AG04449 (cell line): ENCODE measurements around a stretch of chr4.

DNA sequence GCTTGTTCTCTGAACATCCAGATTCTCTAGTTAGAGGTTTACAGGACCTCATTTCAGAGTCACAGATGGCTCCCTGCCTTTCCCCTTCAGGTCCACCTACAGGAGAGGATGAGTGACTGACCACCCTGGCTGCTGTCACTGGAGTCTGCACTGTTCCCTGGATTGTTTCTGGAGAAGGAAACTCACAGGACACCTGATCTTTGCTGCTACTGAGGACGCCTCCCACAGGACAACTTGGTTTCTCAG lies 58.3 kb downstream of the GPRIN3 start:
- RRBS = no CpG with 5 or more reads among the region's 1 CpG

GRCh38 chr4:89253745-89254473 lies 53.7 kb downstream of the GPRIN3 start:
- RRBS = no CpG with 5 or more reads among the region's 3 CpGs

DNA sequence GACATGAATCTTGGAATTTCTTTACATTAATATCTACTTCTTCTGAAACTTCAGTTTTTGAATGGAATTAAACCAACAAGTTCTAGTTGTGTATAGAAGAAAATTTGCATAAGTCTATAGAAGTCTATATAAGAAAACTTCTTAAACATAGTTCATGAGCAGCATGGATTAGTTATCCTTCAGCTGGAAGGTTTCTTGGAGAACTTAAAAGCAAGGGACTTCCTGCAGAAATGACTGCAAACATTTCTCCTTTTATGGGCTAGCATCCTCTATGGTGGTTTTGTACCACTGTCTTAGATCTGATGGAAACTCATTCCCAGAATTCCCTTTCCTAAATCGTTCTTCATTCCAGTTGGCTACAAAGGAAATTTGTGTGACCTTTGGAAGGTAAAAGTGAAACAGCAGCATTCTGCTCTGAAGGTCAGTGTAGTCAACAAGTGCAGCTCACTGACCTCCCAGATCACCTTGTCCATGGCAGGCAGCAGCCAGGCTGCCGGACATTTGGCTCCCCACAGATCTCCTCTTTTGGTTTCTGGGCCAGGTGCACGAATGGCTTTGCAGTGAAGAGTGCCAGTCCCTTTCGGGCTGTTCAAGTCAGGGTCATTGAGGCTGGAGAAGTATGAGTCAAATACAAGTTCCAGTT lies 14.5 kb downstream of the GPRIN3 start:
- RRBS = no CpG with 5 or more reads among the region's 4 CpGs

DNA sequence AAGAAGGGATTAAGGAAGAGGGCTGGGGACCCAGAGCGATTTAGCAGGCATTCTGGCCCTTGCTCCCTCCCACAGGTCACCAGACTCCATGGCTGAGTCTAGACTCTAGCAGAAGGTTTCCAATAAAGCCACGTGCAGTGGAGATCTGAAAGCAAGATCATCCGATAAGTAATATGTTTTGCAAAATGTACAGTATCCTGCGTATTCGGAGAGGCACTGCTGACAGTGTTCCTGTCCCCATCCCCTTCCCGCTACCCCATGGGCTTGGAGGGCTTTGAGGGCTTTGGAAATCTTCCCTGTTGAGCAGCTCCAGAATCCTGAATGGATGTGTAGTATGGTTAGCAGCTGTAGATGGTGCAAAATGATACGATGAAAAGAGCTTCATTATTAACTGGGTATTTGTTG lies 608 bp upstream of the GPRIN3 start:
- RRBS = no CpG with 5 or more reads among the region's 7 CpGs

- RRBS = no CpG with 5 or more reads among the region's 5 CpGs
Measured at GRCh38 chr4:89752733-89753452, 84.1 kb downstream of the SNCA start.

DNA sequence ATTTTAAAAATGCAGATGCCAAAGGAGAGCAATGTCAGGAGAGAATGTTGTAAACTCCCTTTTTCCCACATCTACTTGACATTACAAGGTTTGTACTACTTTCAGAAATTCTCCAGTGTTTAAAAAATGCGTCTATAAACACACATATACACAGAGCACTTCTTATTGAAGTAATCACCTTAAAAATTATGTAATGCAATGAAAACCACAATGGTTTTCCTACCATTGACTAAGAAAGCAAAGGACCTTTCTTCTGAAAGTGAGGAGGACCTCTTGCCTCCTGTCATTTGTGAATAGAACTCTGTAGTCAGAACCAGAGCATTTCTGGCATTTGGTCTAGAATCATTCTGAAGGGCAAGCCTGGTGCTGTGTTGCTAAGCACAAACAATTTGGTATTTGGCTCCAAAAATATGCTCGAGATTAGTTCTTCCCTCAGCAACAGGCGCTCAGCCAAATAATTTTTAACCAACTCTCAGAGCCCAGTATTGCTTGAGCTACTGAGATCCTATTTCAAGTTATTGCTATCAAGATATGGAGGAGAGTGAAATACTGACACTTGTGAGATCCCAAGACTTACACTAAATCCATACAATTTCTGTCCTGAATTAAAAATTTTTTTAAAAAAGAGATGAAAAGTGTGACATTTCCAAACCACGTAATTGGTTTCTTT lies 71.0 kb downstream of the SNCA start:
- RRBS = no CpG with 5 or more reads among the region's 4 CpGs

DNA sequence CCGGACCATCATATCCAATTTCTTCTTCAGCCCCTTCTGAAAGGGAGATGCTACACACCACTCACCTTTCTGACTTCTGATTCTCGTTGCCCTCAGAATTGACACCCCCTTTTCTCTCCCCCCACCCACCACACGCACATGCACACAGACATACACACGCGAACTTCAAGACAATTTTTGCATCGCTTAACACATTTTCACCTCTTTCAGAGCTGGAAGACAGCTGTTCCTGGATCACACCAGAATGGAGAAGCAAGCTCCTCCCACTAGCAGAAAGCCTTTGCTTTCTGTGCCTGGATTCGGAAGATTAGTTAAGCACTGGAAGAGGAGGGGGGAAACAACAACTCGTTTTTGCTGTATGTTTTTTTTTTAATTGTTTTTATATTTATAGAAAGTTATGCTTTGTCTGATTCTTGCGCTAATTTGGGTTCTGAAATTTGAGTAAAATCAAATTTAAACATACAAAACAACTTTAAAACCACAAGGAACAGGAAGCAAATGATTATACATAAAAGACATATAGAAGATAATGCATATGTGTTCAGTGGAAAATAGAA lies 1.2 kb upstream of the SNCA start:
- RRBS = no CpG with 5 or more reads among the region's 9 CpGs

GRCh38 chr4:89889231-89889712 lies 5.4 kb upstream of the MMRN1 start:
- RRBS = no CpG with 5 or more reads among the region's 9 CpGs

GRCh38 chr4:90126989-90127163 lies 318 bp upstream of the CCSER1 start:
- RRBS = no CpG with 5 or more reads among the region's 4 CpGs

GRCh38 chr4:90234846-90235451 lies 107.8 kb downstream of the CCSER1 start:
- RRBS = no CpG with 5 or more reads among the region's 8 CpGs

- RRBS = no CpG with 5 or more reads among the region's 11 CpGs
Measured at GRCh38 chr4:94147953-94148455, 59.7 kb upstream of the SMARCAD1 start.

DNA sequence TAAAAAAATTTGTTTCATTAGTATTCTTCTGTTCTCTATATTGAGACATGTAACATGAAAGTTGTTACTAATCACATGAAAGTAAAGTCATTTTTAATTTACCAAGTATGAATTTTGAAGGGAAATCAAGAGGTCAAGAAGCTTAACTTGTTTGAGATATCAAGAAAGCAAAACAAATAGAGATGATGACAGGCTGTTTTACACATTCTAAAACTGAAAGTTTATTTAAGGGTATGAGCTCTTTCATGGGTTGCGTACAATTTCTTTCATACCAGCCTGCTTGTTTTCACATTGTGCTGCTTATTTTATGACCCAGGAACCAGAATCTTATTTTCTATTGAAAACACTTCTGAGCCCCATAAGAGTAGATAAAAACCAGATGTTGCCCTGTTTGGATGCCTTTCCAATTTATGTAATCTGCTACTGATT lies 74.1 kb downstream of the PDLIM5 start:
- RRBS = no CpG with 5 or more reads among the region's 1 CpG

DNA sequence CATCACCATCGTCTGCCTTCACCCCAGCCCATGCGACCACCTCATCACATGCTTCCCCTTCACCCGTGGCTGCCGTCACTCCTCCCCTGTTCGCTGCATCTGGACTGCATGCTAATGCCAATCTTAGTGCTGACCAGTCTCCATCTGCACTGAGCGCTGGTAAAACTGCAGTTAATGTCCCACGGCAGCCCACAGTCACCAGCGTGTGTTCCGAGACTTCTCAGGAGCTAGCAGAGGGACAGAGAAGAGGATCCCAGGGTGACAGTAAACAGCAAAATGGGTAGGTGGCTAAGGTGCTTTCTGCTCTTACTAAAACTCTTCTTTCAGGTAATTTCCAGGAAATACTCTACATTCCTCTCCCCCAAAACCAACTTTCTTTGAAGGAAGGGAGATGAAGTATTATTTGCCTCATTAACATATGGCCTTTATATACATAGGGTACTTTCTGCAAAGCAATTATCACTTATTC lies 124.0 kb downstream of the PDLIM5 start:
- RRBS = no CpG with 5 or more reads among the region's 9 CpGs

DNA sequence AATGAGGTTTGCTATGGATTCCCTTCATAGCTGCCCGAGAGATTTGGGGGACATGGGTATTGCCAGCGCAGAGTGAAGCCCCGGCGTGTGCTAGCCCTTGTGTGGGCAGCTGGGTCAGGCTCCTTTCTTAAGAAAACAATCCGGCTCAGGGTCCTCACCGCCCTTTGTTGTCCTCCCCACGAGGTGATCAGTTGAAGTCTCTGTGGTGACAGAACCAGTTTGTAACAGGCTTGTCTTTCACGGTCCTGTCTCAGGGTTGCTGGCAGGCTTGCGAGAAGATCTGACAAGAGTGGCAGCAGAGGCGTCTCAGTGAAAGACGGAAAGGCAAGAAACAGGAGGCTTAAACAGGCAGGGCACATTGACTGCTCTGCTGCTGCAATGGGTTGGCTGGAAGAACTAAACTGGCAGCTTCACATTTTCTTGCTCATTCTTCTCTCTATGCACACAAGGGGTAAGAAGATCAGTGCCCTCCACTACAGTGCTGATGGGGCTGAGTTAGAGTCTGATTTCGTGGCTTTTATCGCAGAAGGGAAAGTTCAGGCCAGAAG lies 293.6 kb downstream of the BMPR1B start:
- RRBS = 73% methylated on average over 3 of the region's 13 CpGs

GRCh38 chr4:95255784-95256130 lies 293.0 kb downstream of the UNC5C start:
- RRBS = no CpG with 5 or more reads among the region's 5 CpGs

DNA sequence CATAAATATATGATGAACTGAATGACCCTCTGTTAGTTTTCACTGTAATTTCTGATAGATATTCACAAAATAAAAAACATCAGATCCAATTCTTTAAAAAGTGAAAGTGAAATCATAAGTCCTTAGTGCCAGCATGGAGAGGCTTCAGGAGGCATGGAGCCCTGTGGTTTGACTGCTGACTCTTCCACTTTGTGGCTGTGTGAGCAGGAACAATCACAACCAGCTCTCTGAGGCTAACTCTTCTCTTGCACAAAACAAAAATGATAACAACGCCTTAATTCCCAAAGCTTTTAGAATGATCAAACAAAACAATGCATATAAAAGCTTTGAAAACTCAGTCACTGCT lies 1144.0 kb downstream of the PDHA2 start:
- RRBS = no CpG with 5 or more reads among the region's 1 CpG

- RRBS = no CpG with 5 or more reads among the region's 1 CpG
Measured at GRCh38 chr4:97534005-97534298, 609.3 kb downstream of the STPG2 start.

DNA sequence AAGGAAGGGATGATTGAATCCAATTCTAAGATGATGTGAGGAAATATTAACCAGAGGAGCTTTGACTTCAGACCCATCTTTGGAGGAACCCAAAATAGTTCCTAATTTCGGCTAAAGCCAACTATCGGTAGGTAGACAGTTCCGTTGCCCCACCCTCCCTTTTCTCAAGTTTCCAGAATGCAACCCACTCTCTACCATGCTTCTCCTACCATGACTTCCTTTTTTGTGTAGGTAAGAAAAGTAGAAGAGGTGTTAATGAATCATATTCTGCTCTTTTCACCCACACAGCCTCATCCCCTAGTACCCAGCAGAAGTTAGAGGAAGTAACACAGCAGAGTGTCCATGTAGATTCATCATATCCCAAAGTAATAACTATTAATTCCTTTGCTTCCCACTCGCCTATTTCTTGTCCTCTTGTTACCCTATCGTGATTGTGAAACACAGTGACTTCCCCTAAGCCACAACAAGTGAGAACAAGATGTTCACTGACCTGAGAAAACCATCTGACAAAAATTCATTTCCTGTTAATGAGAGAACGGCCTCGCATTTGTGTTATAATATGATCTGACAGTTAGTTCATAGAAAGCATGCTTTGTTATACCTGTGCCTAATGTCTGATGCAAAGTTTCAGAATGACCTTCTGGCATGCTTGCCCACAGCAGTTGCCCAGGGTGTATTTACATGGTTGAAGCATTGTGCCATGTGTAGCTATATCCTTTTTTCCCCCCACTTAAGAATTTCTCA lies 185.4 kb downstream of the RAP1GDS1 start:
- RRBS = no CpG with 5 or more reads among the region's 7 CpGs

DNA sequence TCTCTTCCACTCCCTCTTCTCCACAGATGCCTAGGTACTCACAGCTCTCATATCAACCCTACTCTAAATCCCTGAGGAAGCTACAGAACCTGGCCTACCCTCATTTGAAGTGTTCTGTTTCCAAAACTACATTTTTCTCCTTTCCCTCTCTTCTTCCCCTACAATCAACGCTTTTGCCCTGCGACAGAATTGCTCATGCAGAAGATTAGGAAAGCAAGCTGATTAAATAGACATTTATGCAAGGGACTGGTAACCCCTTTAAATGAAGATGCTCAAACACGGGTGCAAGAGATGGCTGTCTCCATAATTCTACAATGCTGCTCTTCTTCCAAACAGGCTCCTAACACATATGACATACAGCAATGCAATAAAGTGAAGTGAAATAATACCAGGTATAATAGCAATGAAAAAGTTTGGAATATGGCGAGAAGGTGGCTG lies 55.9 kb downstream of the TSPAN5 start:
- RRBS = no CpG with 5 or more reads among the region's 4 CpGs

DNA sequence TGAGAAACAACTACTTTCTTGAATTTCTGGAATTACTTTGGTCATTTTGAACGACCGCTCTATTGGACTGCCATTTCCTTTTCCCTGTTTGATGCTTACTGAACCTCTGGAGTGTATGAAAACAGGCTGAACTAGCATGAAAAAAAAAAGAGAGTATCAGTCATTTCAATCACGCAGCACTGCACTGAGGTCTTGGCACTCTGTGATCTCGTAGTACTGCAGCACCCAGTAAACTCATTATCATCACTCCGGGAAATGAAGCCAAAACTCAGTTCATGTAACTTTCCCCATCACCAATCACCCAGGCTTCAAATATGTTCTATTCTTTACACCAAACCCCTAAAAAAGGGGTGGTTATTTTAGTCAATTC lies 54.5 kb downstream of the TSPAN5 start:
- RRBS = no CpG with 5 or more reads among the region's 5 CpGs